SUDHL5 (cell line): ENCODE data around the gene LIPI.

DNA sequence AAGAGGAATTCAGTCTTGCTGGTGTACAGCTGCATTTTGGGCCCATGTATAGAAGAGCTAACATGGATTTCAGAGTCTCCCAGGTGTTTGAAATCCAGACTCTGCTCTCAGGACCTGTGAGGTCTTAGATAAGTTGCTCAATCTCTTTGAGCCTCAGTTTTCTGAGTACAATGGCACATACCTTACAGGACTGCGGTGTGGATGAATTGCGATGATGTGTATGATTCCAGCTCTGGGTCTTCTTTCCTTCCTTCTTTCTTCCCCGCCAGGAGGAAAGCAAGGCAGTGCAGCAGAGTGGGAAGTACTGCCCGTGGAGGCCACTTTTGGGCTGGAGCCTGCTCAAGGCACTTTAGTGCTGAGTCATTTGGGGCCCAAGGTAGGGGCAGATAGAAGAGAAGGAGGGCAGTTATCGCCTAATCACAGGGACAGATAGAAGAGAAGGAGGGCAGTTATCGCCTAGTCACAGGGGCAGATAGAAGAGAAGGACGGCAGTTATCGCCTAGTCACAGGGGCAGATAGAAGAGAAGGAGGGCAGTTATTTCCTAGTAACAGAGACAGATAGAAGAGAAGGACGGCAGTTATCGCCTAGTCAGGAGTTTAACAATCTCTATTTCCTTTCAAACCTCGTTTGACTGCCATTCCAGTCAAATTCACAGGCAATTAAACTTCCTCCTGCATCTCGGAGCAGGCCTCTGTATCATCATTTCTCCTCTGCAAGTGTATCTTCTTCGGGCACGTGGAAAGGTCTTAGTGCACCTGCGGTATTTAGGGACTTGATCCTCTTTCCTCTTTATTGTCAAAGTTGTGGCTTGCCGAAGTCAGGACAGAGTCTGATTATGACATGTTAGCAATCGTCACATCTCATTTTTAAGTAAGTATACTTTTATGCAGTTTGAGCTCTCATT, 5277.6 kb upstream of the TPTE start:
- PRO-cap = no peak

- PRO-cap = no peak
Measured at GRCh38 chr21:6120076-6120641, 4401.2 kb upstream of the TPTE start.

GRCh38 chr21:6565139-6565525, 3956.3 kb upstream of the TPTE start:
- PRO-cap = no peak

- PRO-cap = no peak
Measured at GRCh38 chr21:8397384-8397817, 2124.0 kb upstream of the TPTE start.

- PRO-cap = no peak
Measured at GRCh38 chr21:9757087-9757469, 764.3 kb upstream of the TPTE start.

GRCh38 chr21:10521742-10522188, 382 bp downstream of the TPTE start:
- PRO-cap = no peak

GRCh38 chr21:14064351-14064631, 146.5 kb downstream of the LIPI start:
- PRO-cap = no peak

DNA sequence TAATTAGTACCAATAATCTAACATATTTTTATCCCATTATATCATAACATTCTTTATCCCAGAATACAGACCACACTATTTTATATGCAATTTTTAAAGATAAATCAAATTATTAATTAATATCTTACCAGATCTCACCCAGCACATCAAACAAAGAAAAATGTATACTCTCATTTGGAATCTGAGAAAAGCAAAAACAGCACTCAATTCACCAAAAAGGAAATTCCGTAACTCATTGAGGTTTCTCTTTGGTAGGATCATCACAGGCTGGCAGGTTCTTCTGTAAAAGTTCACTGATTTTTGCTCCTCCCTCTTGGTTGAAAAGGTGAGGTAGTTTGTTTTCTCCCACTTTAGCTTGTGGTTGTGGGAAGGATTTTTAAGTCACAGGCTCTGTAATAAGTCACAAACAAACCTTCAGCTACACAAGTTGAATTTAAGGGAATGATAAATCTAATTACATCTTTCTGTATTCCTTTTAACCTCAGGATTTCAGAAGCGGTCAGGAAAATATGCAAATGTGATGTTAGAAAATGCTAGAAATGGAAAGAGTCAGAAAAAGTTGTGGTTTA, at the start of gene LIPI:
Gene LIPI, minus strand, starts transcription at position 284 of the 569 bp plus-strand sequence.
- PRO-cap = no peak

DNA sequence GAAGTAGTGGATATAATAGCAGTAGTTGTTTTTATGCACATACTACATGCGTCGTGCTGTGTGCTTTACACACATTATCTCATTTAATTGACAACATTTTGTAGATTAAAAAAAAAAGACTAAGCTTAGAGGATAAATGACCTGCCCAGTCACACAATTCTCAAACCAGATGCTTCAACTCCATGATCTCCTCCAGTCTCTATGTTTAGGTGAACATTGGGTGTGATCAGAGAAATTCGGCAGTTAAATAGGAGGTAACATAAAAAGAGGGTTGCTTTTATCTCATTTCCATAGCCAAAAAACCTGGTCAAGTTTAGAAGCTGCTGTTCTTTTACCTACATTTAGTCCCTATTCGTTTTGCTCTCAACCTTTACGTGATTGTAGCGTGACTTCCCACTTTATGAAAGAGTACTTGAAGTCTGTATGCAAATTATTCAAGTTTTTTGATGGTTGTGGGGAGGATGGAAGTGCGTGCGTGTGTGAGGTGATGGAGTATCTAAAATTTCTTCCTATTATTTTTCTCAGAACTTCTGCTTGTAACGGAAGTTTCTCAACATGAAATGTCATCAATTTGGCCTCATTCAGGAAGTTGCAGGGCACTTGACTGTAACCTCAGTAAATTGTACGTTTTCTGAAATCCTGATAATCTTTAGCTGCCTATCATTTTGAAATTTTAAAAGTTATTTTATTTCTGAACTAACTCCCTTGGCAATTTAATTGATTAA, 64.1 kb downstream of the SAMSN1 start:
- PRO-cap = no peak

GRCh38 chr21:14517716-14518783, 28.1 kb downstream of the SAMSN1 start:
- PRO-cap = no peak

DNA sequence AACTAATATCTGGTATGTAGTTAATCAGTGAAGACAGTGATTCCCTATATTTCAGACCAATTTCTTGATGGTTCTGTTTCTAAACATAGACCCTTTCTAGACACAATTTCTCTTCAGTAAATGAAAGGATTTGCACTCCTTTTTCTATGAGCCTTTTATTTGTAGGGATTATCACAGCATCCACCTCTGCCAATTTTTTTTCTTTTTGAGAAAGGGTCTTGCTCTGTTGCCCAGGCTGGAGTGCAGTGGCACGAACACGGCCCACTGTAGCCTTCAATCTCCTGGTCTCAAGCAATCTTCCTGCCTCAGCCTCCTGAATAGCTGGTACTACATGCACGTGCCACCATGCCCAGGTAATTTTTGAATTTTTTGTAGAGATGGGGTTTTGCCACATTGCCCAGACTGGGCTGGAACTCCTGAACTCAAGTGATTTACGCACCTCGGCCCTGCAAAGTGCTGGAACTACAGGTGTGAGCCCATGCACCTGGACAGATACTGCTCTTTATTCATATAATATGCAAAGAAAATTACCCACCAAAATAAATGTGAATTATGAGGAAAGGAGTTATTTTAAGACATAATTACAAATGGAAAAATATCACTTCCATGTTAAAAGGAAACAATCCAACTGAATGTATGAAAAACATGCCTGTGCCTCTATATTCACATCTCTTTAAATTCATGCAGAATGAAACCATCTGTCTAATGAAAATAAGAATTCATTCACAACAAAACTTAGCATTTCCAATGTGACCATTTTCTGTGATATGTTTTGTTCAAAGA, 2.1 kb downstream of the SAMSN1 start:
- PRO-cap = no peak

DNA sequence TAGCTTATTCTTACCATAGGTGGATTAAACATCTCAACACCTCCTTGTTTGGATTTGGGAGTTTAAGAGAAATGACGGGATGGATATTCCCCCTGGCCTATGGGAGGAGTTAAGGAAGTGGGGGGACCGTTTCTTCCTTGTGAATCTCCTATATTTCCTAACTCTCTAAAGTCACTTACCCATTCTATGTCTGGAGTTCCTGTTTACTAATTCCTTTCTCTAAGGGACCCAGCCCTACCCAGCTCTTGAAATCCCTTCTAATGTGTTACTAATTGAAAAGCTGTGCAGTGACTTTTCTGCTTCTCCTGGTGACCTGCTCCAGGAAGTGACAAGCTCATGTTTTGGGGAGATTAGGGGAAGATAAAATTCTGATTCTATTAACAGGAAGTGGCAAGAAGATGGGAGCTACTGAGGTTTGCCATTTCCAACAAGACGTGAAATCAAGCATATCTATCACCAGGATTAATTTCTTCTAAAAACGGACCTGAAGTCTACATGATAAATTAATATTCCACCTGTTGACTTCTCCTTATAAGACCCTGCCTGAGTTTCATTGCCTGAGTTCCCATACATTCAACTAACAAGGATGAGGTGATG, 4.1 kb upstream of the SAMSN1 start:
- PRO-cap = no peak

DNA sequence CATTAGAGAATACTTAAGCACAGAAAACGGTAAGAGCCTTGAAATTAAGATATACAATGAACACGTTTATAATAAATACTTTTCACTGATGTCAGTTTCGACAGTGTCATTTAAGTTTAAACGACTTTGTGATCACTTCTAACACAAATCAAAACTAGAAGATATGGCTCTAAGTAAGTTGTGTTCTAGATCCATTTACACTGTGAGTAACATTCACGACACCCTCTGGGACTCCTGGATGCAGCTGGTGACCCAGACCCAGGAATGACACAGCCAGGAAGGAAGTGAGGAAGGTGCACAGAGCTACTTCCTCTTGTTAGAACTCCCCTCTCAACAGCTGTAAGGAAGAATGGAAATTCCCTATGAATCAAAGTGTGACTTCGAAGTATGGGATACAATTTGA, 185.5 kb downstream of the NRIP1 start:
- PRO-cap = no peak

DNA sequence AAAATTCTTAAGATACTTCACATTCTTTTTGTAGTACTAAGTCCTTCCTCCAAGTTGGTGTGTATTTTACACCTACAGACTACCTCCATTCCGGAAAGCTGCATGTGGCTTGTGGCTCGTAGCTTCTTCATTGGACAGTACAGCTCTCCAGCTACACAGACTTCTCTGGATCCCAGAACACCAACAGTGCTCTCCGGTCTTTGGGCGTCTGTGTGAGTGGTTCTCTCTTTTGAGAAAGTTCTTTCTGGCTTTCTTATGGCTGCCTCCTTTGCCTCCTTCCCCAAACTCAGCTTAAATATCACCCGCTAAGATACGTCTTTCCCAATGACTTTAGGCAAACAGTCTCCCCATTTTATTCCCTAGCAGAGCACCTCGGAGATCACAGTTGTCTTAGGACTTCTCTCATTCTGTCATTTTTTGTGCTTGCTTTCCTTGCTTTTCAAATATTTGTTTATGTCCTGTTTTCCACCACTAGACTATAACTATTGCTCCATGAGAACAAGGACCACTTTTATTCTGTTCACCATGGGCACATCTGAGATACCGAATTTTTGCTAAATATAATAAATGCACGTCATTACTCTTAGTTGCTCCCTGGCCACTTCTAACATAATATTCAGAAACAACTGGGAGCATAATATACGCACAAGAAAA, 68.5 kb downstream of the NRIP1 start:
- PRO-cap = no peak

GRCh38 chr21:15055570-15055926, 9.3 kb downstream of the NRIP1 start:
- PRO-cap = no peak

- PRO-cap = no peak
Measured at GRCh38 chr21:15057198-15057738, 7.5 kb downstream of the NRIP1 start.

GRCh38 chr21:15195215-15195555, 130.4 kb upstream of the NRIP1 start:
- PRO-cap = no peak

DNA sequence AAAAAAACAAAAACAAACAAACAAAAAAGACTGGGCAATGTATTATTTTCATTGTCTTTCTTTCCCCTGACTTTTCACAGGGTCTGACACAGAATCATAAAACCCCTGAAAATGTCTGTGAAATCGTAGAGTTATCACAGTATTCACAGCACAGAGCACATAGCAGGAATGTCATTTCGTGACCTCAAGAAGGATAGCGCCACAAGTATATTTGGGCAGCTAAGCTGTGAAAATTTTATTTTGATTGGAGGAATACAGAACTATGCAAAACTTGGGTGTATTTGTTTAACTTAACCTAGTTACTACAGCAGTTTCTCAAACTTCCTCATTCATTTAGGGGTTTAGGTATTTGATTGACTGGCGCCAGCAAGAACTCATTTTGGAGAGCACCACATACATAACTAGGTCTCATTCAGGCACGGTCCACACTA, 154.9 kb upstream of the NRIP1 start:
- PRO-cap = no peak

DNA sequence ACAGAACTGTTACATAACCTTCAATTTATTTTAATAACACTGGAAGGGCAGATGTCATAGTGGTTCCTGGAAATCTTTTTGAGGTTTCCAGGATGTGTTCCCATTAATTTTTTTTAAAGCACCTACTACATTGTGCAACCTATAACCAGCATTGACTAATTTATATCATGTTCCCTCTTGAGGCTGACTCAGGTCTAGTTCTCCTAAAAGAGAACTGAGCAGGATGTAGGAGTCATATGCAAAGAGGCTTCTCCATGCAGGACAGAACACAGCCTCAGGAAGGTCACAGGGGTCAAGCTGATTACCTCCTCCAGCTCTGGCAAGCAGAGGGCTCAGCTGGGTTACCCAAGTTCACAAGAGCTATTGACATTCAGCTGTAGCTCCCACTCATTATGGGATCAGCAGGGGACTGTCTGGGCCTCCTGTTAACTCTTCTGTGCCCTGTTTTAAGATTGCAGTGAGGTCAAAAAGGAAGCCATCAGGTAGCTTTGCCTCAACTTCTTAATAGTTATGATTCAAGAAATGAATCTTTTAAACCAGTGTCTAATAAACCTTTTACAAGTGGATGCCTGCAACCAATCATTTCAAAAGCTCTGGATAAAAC, 157.2 kb upstream of the NRIP1 start:
- PRO-cap = no peak

DNA sequence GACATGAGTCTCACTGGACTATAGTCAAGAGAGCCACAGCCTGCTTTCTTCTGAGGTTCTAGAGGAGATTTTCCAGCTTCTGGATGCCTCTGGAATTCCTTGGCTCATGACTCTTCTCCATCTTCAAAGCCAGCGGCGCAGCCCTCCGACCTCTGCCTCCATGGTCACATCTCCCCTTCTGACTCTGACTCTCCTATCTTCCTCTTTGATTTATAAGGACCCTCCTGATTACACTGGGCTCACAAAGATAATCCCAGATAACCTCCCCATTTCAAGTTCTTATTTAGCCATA, 86.8 kb upstream of the USP25 start:
- PRO-cap = no peak